ENCODE measurements around the gene SLC9B1.

DNA sequence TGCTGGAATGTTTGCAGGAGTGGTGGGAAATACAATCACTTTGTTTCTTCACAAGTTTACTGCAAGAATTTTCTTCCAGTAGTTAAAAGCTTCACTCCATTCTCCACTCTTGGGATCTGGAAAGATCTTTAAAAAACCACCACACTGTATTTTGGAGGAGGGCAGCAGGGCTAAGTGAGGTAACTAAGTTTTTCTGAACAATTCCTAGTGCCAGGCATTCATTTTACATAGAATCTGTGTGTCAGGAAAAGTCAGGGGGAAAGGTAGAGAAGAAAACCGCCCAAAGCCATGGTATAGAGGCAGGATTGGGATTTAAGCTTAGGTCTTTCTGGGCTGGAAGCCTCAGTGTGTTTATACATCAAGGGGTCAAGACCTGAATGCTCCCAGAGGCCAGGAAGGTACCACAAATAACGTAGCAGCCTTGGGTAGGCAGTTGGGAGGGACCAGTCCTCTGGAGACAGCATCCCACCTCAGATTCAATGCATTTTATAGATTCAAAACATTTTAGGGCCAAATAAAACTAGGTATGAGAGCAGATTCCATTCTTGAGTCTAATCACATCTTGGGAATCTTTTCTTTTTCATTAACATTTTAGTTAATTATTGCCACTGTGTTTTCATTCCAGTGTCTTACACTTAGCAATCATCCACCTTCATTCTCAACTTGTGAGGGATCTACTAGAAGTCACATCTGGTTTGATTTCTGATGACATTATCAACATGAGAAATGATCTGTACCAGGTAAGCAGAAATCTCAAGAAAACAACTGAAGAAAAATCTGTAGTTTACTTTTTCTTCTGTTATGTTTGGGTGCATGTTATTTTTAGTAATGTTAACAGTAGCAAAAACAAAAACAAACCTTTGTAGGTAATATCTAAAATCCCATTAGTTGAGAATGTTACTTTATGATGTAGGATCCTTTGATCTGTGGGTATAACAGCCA lies 99.4 kb downstream of the NFKB1 start:
- PRO-cap: no peak

GRCh38 chr4:102701872-102702755 lies 58.7 kb downstream of the MANBA start:
- PRO-cap: no peak

DNA sequence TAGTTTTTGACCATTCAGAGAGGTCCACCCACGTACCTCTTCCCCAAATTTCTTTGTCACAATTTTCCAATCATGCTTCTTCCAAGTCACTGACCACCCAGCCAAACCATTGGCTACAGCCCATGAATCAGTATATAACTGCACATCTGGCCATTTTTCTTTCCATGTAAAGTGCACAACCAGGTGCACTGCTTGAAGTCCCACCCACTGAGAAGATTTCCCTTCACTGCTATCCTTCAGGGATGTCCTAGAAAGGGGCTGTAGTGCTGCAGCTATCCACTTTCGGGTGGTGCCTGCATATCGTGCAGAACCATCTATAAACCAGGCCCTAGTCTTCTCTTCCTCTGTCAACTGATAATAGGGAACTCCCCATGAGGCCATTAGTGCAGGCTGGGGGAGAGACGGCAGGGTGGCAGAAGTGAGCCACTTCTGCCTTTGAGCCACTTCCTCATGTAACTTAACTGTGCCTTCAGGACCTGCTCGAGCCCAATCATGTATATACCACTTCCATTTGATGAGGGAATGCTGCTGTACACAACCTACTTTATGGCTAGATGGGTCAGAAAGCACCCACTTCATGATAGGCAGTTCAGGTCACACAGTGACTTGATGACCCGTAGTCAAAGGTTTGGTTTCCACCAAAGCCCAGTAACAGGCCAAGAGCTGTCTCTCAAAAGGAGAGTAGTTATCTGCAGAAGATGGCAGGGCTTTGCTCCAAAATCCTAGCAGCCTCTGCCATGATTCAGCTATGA lies 17.4 kb downstream of the MANBA start:
- PRO-cap: no peak

DNA sequence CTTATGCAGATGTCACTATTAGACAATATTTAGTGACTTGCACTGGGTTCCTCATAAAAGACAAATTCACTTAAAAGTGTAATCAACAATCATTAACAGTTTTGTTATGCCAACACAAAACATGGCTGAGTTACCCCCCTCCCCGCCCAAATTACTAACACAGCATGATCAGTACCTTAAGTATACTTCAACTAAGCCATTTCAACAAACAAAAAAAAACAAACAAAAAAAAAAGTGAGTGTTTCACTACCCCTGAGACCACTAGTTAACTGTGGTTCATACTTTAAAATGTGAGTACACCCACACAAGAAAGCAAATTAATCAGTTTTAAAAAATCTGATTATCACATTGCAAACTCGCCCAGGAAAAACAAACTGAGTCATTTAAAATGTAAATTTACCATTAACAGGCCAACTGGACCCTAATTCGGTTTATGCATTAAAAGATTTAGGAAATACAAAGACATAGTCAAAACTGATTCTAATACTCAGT lies 32.9 kb downstream of the UBE2D3 start:
- PRO-cap: no peak

- PRO-cap: no peak
Observed at GRCh38 chr4:102828883-102829615, 1.7 kb upstream of the UBE2D3 start.

GRCh38 chr4:103019355-103020303 lies at the start of gene SLC9B1:
SLC9B1 (minus strand) TSS chr4:103019705.
- PRO-cap: bidirectional peak, plus-strand start at chr4:103019782, minus-strand start at chr4:103019482

DNA sequence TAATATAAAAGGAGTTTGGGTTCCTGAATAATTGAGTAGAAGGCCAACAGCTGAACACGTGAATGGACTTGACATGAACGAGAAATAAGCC lies 973 bp downstream of the SLC9B2 start:
- PRO-cap: no peak

- PRO-cap: no peak
Observed at GRCh38 chr4:103082491-103082793, 5.9 kb upstream of the SLC9B2 start.

GRCh38 chr4:104930691-104931196 lies 215.9 kb upstream of the TET2 start:
- PRO-cap: no peak

DNA sequence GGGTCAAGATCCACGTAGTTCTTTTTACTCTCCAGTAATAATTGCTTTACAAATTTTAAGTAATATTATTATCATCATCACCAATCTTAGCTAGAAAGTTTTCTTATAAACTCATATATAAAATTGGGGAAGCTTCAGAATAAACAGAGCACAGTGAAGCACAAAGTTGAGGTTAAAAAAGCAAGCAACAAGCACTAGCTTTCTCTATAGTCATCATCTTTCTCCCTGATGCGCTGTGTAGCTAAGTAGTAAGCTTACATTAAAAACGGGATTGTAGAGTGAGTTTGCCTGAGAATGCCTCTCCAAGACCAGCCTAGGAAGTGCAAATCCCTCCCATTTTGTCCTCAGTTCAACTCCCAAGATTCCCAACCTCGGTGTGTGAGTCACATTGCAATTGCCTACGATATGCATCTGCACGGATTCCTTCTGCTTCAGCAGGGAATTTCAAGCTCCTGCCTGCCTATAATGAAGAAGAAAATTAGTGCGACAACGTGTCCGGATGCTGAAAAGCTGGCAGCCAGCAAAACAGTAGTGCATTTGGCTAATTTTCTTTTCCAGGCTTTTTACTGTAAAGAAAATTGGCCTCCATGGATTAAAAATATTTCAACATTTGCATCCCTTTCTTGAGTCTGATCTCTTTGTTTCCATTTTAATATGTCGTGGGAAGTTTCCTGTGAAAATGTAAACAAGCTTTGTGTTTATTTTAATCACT lies 58.6 kb upstream of the TET2 start:
- PRO-cap: bidirectional peak, plus-strand start at position 392 of the sequence, minus-strand start at position 224 of the sequence

- PRO-cap: no peak
Observed at GRCh38 chr4:105145076-105145731, 1.5 kb upstream of the TET2 start.

GRCh38 chr4:105472753-105473833 lies 769 bp downstream of the PPA2 start:
- PRO-cap: bidirectional peak, plus-strand start at chr4:105473525, minus-strand start at chr4:105473421

DNA sequence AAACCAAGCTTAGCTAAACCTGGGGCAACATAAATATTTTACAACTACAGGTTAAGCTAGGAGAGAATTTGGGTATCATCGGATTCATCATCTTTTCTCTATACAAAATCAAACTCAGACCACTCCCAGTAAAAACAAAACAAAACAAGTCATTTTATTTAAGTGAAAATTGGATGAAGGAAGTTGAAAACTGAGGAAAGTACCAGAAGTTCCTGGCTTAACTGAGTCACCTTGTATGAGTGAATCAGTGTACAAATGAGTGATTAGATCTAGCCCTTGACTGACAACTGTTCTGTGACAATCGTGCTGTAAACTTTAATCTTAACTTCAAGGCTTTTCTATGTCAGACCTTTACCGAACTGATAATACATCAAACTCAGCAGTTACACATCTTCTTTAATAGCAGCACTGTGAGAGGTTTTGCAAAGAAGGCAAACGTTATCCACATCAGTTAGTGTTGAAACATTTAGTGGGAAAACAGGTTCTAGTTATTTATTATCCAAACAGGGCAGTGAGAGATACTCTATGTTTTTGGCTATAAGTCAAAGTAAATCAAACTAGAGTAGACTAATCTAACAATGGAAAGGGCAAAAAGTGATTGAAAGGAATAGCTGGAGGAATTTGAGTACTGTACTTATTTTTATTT lies 42.1 kb downstream of the ARHGEF38 start:
- PRO-cap: no peak

- PRO-cap: no peak
Observed at GRCh38 chr4:105897228-105897821, 2.1 kb downstream of the NPNT start.

- PRO-cap: no peak
Observed at GRCh38 chr4:105897822-105898256, 2.6 kb downstream of the NPNT start.

DNA sequence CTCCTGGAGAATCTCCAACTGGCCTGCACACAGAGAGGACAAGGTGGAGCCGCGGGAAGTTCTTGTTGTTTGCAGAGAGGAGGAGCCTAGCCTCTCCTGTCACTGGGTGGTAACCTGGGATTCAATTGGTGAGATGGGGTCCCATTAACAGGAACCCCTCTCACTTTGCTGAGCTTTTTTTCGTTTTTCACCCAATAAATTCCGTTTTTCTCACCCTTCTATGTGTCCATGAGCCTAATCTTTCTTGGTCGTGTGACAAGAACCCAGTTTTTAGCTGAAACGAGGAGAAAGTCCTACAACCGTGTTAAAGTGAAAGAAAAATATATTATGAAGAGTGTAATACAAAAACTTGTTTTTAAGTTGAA lies 13.2 kb downstream of the GIMD1 start:
- PRO-cap: no peak

DNA sequence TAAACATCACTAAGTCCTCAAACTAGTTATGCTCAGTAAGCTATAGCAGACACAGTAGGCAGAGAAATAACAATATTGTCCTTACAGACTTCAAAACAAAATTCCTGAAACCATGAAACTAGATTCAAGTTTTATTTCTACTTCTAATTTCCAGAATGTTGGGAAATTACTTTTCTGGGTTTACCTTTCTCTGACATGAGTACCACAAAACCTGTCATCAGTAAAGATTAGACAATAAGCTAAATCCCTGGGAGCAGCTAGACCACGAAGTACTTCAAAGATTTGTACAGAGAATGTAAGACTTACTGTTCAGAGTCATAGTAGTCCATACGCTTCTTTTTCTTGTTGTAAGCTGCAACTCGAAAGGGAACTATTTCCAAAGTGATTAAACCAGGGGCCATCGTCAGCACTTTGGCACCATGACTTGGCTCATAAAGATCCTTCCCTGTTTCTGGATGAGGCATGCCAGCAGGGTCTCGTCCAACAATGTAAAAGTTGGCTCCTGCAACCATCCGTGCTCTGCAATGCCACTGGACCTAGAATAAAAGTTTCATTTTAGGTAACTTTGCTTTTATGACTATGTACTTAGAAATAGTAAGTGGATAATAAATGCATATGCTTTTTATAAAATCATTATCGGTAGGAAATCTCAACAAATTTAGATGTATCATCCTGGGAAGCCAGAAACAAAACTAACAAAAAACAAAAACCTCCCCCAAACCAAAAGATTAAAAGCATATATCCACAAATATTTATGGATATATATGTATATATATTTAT lies 88.5 kb downstream of the PAPSS1 start:
- PRO-cap: no peak

- PRO-cap: no peak
Observed at GRCh38 chr4:108080783-108081106, 88.0 kb downstream of the LEF1 start.

DNA sequence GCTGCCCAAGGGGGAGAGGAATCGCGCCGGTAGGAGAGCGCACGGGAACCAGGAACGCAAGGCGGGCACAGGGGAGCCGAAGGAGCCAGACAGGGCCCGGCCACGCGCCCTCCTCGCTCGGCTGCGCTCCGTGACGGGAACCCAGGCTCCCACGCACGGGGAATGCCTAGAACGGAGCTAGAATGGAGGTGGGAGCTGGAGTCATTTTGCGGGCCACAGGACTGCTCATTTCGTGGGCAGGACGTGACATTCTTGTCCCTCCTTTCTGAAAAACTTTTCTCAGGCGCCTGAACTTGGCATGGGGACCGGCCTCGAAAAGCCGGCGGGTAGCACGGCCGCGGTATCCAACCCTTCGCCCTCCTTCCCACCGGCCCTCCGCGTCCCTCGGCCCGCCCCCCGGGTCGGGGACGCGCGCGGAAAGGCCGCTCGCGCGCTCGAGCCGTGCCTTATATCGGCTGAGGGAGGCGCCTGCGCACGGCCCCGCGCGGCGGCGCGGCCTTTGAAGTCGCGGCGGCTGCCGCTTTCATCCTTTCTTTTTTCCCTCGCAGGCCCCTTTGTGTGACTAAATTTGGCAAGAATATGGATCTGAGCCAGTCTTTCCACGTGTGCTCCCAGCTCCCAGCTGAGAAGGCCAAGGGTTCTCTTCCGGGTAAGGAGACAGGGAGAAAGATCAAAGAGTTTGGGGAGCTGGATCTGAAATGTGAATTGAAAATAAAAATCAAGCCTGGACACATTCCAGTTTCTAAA lies 4.3 kb upstream of the LEF1 start:
- PRO-cap: no peak

- PRO-cap: no peak
Observed at GRCh38 chr4:108355602-108356231, 187.0 kb upstream of the LEF1 start.